Skin of body (tissue), 2 donors: Measurements from ENCODE around the genes NDP and RGN.

DNA sequence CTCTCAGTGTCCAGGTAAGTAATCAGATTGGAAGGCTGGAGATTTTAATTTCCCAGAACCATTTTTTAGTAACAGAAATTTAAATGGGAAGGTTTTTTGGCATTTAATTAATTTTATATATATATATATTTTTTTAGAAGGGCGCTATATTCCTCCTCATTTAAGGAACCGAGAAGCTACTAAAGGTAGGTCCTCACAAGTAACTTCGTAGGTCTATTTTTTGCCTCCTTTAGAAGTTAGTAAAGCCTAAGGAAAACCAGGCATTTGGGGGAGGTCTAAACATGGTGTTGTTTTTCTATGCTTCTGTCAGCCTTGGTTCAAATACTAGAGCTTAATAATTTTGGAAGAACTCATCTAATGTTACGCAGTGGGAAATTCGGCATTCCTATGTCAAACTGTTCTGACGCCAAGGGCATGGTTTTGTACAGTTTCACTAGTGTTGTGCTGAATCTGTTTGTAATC lies 5.0 kb downstream of the DDX3X start:
- RAMPAGE, long total RNA = no peak

DNA sequence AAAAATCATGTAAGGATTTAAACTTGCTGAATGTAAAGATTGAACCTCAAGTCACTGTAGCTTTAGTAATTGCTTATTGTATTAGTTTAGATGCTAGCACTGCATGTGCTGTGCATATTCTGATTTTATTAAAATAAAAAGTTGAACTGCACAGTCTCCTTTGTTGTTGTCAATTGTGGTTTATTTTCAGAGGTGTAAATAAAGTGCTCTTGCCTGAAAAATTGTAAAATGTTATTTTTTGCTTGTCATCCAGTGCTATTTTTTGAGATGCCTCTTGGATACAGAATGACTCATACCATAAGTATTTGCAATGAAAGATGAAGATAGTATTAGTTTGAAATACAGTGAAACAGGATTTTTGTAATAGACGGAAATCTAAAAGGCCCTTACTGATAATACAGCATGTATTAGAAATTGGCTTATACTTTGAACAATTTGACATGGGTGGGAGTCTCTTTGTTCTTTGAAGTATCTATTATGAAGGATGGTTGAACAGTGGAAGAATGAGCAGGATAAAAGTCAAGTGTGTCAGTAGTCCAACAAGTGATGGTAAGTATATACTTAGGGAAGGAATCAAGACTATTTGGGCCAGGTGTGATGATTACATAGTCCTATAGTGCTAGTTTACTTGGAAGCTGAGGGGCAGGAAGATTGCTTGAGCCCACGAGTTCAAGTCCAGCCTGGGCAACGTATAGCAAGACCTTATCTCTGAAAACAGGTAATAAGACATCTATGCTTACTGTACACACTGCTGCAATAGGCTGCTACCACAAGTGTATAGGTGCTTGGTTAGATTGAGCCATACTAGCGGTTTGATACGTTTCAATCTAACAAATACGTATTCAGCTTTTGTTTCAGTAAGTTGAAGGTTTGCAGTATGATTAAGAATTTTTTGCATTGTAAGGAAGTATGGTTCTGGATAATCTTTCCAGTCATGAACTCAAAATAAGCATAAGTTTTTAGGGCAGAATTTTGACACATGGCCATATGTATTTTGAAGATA lies 16.4 kb downstream of the DDX3X start:
- RAMPAGE, long total RNA = no peak

DNA sequence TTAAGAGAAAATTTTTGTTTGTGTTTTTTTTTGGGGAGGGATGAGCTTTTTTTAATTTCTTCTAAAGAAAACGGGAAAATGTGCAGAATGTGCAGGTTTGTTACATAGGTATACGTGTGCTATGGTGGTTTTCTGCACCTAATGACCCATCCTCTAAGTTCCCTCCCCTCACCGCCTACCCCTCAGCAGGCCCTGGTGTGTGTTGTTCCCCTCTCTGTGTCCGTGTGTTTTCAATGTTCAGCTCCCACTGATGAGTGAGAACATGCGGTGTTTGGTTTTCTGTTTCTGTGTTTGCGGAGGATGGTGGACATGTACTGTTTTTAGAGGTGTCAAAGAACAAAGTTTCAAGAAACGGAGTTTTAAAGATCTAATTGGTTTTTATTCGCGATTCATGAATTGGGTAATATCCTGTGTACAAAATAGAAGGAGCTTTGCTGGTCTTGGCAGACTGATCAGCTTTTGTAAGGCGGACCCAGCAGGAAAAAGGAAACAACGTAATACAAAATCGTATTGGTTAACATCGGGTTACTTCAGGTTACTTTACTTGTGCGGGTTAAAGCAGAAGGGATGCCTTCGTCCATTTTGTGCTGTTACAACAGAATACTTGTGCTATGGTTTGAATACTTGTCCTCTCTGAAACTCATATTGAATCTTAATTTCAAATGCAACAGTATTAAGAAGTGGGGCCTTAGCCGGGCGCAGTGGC lies 11.6 kb upstream of the NYX start:
- RAMPAGE, long total RNA = no peak

DNA sequence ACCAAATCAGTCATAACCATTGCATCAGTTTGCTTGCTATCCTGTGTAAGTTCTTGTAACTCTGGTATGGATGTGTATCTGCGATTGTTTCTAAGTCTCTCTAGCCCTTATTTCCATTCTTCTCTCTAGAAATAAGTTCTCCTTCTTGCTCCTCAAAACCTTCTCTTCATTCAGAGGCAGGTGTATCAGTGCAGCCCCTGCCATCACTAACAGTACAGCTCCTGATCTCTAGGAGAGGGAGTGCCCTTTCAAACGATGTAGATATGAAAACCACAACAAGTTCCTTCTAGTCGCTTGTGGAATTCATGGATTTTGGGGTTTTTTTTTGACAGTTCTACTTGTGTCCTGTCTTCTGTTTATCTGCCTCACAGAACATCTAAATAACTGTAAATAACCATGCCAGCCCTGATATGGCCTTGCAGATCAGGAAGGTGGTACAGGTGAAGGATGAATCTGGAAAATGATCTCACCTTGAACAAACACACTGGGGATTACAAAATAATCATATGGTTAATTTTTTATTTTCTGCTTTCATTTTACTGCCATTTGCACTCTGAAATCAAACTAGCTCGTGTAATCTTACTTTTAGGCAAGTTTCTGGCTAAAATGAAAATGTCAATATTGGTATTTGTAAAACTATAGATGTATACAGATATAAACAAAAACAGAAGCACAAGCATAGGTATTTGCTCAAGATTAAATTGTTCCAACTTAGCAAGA lies 37.1 kb downstream of the GPR82 start:
- RAMPAGE, long total RNA = no peak

- RAMPAGE, long total RNA = no peak
Measured at GRCh38 chrX:41823603-41823984, 99.6 kb downstream of the GPR82 start.

GRCh38 chrX:42531490-42531827 lies 246.5 kb downstream of the PPP1R2C start:
- RAMPAGE, long total RNA = no peak

GRCh38 chrX:43973184-43973737 lies at the start of gene NDP:
Gene NDP (minus strand): TSS chrX:43973390.
- RAMPAGE, long total RNA = no peak

- RAMPAGE, long total RNA = no peak
Measured at GRCh38 chrX:44954340-44954890, 81.4 kb downstream of the KDM6A start.

DNA sequence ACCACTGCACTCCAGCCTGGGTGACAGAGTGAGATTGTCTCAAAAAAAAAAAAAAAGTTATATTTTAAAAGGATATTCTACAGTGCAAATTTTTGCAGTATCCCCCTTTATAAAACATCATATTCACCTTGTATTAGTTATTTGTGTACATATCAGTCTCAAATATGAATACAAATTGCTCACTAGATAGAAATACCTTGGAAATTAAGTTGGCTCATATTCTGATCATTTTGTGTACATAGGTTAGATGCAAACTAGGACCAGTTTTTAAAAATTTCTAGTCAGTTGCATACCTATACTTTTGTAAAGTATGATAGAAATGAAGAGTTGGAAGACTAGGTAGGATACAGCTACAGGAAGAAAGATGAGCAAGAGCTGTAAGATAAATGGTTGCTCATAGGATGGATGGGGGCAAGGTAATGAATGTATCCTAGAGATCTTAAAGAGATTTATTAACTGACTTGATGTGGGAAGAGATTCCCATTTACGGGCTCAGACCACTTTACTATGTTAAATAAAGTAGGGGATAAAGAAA lies 156.6 kb downstream of the KDM6A start:
- RAMPAGE, long total RNA = no peak

DNA sequence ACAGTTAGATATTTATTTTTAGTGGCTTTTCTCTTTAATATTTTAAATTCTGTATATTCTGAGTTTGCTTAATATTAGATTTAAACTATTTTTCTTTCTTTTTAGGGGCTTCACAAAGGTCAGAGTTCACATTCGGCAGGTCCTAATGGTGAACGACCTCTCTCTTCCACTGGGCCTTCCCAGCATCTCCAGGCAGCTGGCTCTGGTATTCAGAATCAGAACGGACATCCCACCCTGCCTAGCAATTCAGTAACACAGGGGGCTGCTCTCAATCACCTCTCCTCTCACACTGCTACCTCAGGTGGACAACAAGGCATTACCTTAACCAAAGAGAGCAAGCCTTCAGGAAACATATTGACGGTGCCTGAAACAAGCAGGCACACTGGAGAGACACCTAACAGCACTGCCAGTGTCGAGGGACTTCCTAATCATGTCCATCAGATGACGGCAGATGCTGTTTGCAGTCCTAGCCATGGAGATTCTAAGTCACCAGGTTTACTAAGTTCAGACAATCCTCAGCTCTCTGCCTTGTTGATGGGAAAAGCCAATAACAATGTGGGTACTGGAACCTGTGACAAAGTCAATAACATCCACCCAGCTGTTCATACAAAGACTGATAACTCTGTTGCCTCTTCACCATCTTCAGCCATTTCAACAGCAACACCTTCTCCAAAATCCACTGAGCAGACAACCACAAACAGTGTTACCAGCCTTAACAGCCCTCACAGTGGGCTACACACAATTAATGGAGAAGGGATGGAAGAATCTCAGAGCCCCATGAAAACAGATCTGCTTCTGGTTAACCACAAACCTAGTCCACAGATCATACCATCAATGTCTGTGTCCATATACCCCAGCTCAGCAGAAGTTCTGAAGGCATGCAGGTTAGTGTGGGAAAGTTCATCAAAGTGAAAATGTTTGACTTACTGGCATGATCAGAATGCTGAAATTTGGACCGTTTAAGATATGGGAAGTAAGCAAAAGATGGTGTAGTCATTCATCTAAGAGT lies 130.9 kb downstream of the DIPK2B start:
- RAMPAGE, long total RNA = no peak

GRCh38 chrX:45743062-45743339 lies 542.3 kb upstream of the DIPK2B start:
- RAMPAGE, long total RNA = no peak

- RAMPAGE, long total RNA = no peak
Measured at GRCh38 chrX:45769552-45770723, 569.3 kb upstream of the DIPK2B start.

- RAMPAGE, long total RNA = no peak
Measured at GRCh38 chrX:46446539-46447007, 524 bp upstream of the KRBOX4 start.

GRCh38 chrX:46486292-46486808 lies 39.3 kb downstream of the KRBOX4 start:
- RAMPAGE, long total RNA = no peak

DNA sequence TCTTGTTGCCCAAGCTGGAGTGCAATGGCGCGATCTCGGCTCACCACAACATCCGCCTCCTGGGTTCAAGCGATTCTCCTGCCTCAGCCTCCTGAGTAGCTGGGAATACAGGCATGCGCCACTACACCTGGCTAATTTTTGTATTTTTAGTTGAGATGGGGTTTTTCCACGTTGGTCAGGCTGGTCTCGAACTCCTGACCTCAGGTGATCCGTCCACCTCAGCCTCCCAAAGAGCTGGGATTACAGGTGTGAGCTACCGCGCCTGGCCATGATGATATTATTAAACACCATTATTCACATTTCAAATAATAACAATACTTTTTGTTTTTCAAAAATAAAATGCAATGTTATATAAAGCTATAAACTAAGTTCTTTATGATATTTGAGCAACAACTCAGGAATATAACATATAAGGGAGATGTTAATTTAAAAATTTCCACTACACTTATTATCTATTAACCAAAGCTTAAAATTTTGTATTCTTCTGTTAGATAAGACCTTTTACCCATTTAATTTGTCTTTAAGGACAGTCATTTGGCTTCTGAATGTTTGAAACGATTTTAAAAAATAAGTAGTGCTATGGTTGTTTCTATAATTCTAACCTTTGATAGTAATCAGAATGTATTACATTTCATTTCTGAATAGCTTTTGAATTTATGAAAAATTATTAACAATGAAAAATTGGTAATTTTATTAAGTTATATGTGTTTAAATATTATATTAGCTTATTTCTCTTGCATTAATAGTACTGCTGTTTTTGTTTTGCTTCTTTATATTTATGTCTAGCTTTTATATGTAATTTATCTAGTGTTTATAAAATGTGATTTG lies 30.5 kb upstream of the JADE3 start:
- RAMPAGE, long total RNA = no peak

DNA sequence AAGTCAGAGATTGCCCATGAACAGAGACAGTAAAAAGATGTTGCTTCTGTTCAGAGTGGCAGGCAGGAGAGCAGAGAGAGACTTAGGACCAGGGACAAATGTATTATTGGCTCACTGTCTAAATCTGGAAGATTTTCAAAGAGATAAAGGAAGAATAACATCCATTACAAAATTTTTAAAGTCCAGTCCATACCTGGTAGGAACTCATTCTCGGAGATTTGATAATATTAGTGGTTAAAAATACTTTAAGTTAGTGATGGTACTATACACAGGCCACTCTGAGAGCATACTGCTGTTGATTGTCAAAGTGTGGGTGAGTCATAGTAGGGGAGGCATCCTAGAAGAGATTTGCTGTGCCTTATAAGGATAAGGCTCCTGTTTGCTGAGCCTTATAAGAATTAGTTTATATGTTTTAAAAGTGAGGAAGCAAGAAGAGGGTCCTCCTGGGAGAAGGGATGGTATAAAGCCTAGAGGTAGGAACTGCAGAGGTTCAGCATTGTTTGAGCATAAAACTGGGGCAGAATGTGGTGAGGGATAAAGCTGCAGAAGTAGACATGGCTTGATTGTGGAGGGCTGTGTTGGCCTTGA lies 53.1 kb downstream of the JADE3 start:
- RAMPAGE, long total RNA = no peak

DNA sequence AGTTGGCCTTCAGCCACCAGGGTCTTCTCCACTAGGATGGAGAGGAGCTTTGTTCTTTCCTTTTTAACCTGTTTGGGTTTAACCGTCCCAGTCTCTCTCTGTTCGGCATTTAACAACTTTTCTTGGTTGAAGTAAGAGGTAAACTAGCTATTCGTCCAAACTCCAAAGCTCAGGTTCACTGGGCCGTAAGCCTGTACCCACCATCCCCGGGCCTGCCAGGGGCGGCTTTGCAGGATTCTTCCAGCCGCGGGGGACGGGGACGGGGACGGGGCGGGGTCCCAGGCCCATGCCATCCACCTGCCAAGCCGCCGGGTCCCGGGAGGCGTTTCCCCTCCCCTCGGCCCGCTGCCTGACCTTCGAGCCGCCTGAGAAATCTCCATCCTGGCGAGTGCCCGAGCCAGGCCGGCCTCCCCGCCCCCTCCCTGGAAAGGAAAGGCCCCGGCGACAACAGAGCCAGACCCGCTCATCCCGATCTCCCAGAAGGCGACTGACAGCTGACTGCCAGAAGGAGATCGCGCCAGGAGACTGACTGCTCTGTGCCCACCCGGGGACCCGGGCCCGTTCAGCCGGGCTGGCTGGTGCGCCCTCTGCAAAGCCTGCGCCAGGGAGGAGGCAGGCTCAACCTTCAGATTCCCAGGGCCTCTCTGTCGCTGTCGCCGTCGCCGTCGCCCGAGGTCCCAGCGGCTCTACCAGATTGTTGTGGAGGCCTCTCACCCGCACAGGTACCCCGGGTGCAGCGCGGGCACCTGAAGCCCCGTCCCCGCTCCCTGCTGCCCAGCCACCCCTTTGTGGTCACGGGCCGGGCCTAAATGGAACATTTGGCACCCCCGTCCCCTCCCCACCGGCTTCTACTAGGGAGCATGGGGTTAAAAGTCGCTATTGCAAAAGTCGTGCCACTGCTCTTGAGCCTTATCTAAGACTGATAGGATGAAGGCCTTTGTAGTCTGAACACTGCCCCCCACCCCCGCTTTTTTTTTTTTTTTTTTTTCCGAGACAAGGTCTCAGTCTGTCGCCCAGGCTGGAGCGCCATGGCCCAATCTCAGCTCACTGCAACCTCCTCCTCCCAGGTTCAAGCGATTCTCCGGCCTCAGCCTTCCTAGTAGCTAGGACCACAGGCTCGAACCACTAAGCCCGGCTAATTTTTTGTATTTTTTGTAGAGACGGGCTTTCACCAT lies at the start of gene RGN:
TSS of gene RGN (plus strand) at position 456 of the 1,175 bp plus-strand sequence.
- RAMPAGE, long total RNA = no peak

- RAMPAGE, long total RNA = no peak
Measured at GRCh38 chrX:47179207-47179997, 14.2 kb upstream of the UBA1 start.

DNA sequence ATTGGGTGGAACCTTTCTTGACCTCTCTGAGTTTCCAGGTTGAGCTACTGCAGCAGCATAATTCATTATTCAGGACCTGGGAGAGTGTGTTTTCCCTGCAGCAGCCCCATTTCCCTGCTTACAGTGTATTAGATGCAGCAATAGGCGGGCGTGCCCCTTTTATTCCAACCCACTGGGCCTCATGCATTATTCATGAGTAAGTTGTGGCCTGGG lies 524 bp upstream of the UBA1 start:
- RAMPAGE, long total RNA = no peak

- RAMPAGE, long total RNA = no peak
Measured at GRCh38 chrX:47214156-47215201, 4.0 kb upstream of the CDK16 start.